ENCODE measurements around the genes FAM83D and DHX35.

- RRBS, result no CpG with 5 or more reads among the region's 1 CpG
Measured at GRCh38 chr20:38548576-38548961, 32.4 kb upstream of the ADIG start.

DNA sequence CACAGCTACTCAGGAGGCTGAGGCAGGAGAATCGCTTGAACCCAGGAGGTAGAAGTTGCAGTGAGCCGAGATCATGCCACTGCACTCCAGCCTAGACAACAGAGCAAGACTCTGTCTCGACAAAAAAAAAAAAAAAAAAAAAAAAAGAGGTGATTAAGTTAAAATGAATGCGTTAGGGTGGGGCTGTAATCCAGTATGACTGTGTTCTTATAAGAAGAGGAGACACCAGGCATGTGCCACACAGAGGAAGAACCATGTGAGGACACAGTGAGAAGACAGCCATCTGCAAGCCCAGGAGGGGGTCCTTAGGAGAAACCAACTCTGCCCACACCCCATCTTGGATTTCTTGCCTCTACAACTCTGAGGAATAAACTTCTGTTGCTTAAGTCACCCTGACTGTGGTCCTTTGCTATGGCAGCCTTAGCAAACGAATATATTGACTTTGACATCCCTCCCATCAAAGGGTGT is 16.0 kb upstream of the PPP1R16B start:
- RRBS, result no CpG with 5 or more reads among the region's 5 CpGs

DNA sequence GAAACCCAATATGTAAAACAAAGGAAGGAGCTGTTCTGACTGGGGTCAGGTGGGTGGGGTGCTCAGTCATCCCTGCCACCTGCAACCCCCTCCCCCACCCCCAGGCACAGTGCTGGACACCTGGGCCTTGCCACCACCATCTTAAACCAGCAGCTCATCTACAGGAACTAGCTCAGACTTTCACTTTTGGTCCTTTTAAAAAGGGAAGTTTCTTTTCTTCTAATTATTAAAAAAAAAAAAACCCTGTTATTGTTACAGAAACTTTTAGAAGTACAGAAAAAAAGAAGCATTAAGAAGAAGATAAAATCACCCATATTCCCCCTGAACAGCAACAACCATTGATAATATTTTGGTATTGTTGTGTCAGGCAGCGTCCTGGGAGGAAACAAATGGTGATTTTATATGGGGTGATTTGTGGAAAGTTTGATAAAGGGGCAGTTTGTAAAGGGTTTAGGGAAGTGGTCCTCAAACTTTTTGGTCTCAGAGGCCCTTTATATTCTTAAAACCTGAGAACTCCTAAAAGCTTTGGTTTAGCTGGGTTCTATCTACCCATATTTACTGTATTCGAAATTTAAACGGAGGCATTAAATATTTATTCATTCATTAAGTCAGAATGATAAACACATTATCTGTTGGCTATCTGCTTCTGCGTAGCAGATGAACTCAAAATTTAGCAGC is 37.2 kb downstream of the PPP1R16B start:
- RRBS, result no CpG with 5 or more reads among the region's 4 CpGs

- RRBS, result no CpG with 5 or more reads among the region's 10 CpGs
Measured at GRCh38 chr20:38857740-38858313, 52.3 kb downstream of the PPP1R16B start.

DNA sequence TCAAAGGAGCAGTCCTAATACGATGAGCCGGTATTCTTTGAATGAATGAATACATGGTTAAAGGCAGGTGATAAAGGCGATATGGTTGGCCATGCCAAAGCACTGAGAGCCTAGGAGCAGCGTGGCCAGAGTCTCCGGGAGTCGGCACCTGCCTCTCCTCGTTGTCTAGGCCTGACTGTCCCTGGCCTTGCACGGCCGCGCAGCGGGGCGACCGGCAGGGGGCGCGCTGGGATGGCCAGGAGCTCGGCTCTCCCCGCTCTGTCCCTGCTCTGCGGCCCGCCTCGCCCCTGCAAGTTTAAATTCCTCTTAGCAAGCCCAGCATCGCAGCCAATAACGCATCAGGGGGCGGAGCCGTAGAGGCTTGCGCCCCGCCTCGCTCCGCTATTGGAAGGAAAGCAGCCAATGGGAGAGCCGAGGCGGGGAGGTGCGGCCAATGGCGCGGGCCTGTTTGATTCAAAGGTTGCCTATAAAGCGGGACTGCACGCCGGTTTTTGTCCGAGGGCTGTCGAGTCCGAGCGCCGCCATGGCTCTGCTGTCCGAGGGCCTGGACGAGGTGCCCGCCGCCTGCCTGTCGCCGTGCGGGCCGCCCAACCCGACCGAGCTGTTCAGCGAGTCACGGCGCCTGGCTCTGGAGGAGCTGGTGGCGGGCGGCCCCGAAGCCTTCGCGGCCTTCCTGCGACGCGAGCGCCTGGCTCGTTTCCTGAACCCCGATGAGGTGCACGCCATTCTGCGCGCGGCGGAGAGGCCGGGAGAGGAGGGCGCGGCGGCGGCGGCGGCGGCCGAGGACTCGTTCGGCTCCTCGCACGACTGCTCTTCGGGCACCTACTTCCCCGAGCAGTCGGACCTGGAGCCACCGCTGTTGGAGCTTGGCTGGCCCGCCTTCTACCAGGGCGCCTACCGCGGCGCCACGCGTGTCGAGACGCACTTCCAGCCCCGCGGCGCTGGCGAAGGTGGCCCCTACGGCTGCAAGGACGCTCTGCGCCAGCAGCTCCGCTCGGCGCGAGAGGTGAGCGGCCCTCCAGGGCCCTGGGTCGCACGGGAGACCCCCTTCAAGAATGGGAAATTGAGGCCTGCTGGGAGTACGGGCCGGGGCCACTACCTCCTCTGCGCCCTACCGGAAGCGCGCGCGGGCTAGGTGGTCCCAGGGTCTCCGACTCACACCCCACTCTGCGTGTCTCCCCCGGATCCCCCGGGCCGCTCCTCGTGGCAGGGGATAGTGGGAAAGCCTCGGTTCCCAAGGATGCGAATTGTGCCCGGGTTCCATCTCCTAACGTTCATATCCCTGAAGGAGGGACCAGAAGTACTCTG is at the start of gene FAM83D:
Gene FAM83D, plus strand, starts transcription at position 498 of the 1,308 bp plus-strand sequence.
- RRBS, result 10% methylated on average over 25 of the region's 128 CpGs

DNA sequence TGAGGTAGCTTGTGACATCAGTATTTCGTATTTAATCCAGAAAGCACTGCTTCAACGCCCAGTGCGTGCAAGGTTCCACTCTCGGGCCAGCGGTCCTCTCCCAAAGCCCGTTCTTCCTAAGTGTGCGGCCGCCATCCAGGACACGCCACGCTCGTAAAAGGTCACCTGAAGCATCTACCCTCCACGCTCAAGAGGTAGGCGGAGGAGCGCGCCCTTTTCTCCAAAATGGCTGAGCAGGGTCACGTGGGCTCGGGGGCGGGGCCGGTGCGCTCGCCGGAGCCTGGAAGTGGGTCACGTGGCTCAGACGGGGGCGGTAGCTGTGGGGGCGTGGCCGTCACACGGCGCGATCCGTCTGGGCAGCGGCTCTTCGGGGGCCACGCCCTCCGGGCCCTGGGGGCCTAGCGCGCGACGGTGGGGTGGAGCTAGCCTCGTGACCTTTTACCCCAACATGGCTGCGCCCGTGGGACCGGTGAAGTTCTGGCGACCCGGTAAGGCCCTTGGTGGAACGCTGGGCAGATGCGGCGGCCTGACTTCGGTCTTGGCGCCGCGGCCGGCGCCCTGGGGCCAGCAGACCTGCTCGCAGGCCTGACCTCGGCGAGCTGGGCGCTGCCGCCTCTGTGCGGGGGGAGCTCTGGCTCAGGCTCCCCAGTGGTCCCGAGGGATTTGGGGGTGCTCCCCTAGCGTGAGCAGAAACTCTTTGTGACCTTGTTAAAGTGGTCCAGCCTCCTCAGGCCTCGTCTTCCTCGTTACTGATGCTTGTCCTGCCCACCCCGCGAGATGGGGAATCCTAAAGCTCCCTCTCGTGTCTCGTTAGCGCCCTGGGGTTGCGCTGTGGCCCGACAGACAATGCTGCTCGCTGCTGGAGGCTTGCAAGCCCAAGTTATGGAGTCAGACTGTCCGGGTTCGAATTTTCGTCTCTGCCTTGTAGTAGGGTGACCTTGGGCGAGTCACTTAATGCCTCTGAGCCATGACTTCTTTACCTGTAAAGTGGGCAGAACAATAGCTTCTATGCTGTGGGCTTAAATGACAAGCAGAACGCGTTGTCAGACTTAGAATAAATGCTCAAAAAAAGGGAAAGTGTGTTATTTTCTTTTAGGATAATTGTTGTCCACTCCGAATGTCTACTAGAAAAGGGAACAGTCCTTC is at the start of gene DHX35:
Gene DHX35, plus strand, starts transcription at position 425 of the 1,146 bp plus-strand sequence.
- RRBS, result under 1% methylated on average over 25 of the region's 79 CpGs

GRCh38 chr20:39037147-39037538 is 75.0 kb downstream of the DHX35 start:
- RRBS, result no CpG with 5 or more reads among the region's 11 CpGs

GRCh38 chr20:40550982-40551720 is 137.9 kb downstream of the MAFB start:
- RRBS, result no CpG with 5 or more reads among the region's 5 CpGs

DNA sequence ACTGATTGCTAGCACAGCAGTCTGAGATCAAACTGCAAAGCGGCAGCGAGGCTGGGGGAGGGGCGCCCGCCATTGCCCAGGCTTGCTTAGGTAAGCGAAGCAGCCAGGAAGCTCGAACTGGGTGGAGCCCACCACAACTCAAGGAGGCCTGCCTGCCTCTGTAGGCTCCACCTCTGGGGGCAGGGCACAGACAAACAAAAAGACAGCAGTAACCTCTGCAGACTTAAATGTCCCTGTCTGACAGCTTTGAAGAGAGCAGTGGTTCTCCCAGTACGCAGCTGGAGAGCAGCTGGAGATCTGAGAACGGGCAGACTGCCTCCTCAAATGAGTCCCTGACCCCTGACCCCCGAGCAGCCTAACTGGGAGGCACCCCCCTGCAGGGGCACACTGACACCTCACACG is 69.3 kb downstream of the MAFB start:
- RRBS, result no CpG with 5 or more reads among the region's 10 CpGs

- RRBS, result no CpG with 5 or more reads among the region's 5 CpGs
Measured at GRCh38 chr20:40654753-40655512, 34.1 kb downstream of the MAFB start.

- RRBS, result no CpG with 5 or more reads among the region's 4 CpGs
Measured at GRCh38 chr20:40669577-40670080, 19.4 kb downstream of the MAFB start.

DNA sequence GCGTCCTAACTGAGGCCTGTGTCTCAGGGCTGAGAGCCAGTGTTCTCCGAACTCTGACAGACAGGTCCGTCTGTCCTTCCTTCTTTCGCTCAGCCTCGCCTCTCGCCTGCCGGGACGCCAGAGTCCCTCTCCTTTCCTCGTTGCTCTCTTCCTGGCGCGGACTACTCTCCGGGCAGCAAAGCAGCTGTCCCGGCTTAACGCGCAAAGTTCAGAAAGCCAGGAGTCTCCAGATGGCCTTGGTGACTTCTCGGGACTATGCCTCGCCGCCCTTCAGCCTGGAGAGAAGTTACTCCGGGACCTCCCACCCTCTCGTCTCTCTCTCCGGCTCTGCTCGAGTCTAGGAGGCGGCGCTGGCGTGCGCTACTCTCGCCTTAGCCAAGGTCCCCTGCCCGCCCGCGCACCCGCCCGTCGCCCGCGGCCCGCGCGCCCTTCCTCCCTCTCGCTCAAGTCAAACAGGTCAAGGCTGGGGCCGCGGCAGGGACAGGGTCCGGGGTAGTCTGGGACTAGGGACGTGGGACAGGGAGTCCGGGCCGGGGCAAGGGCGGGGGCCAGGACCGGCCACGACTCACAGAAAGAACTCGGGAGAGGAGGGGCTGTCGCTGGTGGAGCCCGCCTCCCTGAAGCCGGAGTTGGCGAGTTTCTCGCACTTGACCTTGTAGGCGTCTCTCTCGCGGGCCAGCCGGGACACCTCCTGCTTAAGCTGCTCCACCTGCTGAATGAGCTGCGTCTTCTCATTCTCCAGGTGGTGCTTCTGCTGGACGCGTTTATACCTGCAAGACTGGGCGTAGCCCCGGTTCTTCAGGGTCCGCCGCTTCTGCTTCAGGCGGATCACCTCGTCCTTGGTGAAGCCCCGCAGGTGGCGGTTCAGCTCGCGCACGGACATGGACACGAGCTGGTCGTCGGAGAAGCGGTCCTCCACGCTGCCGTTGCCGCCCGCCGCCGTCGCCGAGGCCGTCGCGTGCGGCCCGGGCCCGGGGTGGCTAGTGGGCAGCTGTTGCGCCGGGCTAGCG is 1.4 kb downstream of the MAFB start:
- RRBS, result 2% methylated on average over 30 of the region's 93 CpGs

GRCh38 chr20:40690368-40690735 is 1.3 kb upstream of the MAFB start:
- RRBS, result 3% methylated on average over 5 of the region's 36 CpGs

- RRBS, result no CpG with 5 or more reads among the region's 3 CpGs
Measured at GRCh38 chr20:41017658-41018197, 10.9 kb upstream of the TOP1 start.

DNA sequence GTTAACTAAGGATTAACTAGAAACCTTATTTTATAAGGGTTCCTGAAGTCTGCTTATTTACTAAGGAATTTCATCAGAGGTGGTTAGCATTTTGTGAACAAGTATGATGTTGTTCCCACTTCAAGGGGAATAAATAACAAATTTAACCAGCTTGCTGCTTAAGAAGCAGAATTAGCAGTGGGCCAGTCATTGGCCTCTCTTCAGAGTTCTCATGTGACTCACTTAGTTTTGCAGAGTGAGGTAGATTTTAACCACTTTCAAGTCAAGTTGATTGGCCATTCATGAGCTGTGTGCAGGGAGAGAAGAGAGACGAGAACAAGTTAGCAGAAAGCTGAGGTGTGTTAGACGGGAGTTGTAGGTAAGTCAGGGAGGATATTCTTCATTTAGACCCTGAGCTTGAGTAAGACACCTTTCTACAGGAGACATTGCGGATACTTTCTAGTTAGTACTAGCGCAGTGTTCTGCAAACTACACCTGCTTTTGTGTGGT is 18.1 kb downstream of the TOP1 start:
- RRBS, result no CpG with 5 or more reads among the region's 4 CpGs

DNA sequence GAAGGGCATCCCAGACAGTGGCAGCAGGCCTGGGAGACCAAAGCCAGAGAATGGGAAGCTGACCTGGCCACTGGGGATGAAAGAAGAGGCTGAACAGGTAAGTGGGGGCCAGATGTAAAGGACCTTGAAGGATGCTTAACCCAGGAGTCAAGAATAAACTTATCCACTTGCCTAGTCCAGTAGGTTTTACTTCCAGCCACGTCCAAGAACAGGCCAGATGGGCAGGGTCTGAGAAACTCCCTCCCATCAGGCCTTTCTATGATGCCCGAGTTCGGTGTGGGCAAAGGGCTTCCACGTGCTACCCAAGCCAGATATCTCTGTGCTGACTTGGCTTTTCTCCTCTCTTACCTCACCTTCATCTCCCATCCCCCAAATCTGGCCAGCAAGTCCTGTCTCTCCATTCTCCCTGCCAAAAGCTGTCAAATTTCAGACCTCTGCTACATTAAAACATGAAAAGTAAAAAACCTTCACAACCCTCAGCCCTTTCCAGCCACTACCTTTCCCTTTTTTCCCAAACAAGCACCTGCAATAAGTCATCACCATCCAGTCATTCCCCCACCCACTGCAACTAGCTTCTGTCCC is 11.5 kb upstream of the PLCG1 start:
- RRBS, result no CpG with 5 or more reads among the region's 4 CpGs

- RRBS, result no CpG with 5 or more reads among the region's 4 CpGs
Measured at GRCh38 chr20:41139323-41140148, 2.2 kb downstream of the PLCG1 start.

DNA sequence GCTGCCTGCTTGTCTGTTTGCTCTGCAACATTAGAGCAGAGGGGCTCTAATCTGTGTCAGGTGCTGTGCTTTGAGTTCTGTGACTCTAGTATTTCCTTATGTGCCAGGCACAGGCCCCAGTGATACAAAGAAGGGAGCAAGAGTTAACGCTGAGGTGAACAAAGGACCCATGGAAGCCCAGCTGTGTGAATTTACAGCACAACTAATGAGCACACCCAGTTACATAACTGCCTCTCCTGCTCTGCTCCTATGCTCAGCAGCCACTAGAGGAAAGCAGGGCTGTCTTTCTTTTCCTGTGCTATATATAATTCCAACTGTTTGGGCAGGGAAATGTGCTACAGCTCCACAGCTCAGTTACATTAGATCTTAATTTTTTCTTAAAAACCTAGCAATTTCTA is 72.2 kb downstream of the ZHX3 start:
- RRBS, result no CpG with 5 or more reads among the region's 1 CpG

DNA sequence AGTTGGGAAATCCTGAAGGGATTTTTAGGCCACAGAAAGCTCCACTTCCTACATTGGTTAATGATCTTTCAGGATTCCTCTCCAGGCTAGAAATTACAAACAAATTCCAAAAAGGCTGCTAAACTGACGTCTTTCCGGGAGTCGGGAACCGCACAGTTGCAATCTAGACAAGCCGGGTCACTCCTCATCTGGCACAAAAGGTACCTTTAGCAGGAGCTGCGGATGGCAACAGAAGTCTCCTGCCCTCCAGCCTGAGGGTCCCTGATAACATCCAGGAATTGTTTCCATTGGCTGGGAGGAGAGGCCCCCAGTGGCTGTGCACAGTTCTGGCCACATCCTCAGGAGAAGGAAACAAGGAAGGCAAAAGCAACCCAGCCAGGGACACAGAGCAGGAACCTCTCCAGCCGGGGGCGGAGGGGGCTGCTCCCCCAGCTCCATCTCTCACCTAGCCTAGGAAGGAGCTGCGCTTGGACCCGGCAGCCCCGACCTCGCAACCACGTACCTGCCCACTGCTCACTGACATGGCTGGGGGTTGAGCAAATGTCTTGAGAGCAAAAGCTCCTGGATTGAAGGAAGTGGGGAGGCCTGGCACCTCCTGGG is 5.8 kb upstream of the LPIN3 start:
- RRBS, result 78% methylated on average over 4 of the region's 13 CpGs

Measured in aortic smooth muscle cell (primary cell).